ENCODE results near the gene CASP8.

DNA sequence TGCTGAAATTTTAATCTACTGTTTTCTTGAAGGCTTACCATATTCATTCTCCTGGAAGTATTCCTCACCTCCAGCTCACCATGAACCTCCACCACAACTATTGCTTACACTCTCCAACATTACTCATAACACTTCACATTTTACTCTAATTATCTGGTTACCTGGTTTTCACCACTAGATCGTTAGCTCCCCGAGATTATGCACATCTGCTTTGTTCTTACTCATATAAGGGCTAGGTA is 110.2 kb downstream of the SATB2 start:
- RRBS, result no CpG with 5 or more reads among the region's 2 CpGs

DNA sequence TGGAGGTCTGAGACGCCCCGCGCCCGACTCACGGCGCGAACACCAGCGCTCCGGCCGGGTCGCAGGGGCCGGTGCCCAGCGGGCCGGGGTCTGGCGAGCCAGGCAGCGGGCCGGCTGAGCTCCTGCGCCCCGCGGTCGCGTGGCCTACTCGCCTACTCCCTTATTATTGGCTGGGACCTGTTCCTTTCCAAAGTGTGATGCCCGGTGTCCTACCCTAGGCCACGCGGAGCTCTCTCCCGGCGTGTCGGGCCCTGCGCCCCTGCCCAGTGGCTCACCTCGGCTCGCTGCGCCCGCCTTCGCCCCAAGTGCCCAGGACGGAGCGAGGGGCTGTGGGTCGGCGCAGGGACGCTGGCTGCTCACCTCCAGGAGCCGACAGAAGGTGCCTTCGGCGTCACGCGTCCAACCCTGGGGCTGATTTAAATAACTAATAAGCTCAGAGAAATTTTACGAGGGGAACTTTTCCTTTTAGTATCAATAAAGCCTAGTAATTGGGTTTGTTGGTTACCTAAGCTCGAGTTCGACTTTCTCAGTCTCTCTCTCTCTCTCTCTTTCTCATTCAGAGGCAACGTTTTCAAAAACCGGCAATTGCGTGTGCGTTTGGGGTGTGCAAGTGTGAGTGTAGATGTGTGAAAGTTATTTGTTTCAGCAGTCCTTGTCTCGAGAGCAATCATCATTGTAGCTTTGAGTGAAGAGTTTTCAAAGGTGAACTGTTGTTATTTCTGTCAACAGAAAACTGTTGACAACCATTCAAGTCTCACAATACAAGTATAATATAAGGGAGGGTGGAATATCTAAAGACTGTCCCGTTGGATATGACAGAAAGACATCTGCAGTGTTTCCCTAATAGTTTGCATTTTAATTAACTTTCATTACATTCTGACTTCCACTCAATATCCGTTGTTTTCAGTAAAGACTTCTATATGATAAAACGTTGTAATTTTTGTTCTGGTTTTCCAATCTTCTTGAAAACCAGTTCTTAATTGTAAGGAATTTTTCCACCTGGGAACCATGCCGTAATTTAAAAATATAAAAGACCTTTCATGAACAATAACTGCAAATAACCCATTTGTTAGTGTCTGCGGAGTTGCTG is 7.2 kb upstream of the SATB2 start:
- RRBS, result 2% methylated on average over 10 of the region's 58 CpGs

GRCh38 chr2:199467012-199467515 is 9.3 kb upstream of the SATB2 start:
- RRBS, result 13% methylated on average over 11 of the region's 21 CpGs

GRCh38 chr2:199468152-199469045 is 10.7 kb upstream of the SATB2 start:
- RRBS, result 16% methylated on average over 9 of the region's 29 CpGs

DNA sequence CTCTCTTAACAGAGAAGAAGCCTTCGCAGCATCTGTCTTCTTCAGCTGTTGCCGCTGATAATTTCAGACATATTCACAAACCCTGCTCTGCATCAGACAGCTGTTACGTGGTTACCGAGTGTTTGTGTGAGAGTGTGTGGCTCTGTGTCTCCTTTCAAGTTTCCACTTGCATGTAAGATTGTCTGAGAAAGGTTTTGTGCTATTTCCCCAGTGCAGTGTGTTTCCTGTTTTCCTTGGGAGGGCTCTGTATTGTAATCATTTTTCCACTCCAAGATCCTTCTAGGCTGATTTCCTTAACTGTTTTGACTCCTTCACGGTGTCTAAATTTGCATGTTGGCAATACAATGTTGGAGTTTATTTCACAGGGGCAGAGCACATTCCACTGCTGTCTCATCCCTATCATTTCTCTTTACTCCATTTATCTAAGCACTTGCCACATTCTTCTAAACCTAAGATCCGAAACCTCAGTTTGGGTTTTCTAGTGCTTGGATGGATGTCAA is 32.9 kb downstream of the MAIP1 start:
- RRBS, result no CpG with 5 or more reads among the region's 6 CpGs

DNA sequence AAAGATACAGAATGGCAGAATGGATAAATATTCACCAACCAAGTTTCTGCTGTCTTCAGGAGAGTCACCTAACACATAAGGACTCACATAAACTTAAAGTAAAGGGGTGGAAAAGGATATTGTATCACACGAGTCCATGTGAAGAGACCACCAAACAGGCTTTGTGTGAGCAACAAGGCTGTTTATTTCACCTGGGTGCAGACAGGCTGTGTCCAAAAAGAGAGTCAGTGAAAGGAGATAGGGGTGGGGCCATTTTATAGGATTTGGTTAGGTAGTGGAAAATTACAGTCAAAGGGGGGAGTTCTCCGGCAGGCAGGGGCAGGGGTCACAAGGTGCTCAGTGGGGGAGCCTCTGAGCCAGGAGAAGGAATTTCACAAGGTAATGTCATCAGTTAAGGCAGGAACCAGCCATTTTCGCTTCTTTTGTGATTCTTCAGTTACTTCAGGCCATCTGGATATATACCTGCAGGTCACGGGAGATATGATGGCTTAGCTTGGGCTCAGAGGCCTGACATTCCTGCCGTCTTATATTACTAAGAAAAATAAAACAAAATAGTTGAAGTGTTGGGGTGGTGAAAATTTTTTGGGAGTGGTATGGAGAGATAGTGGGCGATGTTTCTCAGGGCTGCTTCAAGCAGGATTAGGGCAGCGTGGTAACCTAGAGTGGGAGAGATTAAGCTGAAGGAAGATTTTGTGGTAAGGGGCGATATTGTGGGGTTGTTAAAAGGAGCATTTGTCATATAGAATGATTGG is 104.6 kb upstream of the SPATS2L start:
- RRBS, result no CpG with 5 or more reads among the region's 8 CpGs

GRCh38 chr2:200378467-200379433 is 72.3 kb downstream of the SPATS2L start:
- RRBS, result no CpG with 5 or more reads among the region's 12 CpGs

DNA sequence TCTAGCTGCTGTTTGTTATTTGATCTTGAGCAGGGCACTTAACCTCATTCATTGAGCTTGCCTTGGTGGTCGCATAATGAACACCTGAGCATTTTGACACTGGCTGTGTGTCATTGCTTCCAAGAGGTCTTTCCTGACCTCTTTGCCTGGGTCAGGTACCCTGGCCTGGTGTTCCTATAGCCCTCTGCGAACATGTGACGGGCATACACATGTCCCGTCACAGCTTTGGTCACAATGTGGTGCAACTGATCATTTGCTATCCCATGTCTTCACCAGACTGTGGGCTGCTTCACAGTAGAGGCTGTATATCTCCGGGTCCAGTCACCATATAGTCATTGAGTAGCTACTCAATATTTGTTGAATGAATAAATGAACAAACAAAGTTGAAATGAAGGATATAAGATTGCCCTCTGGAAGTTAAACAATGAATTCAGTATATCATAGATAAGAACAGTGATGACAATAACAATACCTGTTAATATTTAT is 16.7 kb downstream of the AOX1 start:
- RRBS, result no CpG with 5 or more reads among the region's 5 CpGs

DNA sequence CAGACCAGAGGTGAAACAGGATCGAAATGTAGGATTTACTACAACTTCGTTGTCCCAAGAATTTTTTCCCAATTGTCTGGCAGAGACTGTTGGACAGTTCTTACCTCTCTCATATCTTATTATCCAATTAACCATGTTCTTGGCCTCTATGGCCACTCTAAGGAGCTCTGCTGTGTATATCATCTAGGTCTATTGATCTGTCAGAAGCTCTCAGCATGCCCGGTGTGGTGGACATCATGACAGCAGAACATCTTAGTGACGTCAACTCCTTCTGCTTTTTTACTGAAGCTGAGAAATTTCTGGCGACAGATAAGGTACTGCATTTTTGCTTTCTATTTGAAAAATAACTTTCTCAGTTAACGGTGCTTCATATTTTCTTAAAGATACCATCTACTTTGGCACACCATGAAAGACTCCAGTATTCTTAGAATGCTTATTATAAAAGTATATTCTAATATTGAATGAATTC is 35.2 kb downstream of the AOX1 start:
- RRBS, result no CpG with 5 or more reads among the region's 6 CpGs

DNA sequence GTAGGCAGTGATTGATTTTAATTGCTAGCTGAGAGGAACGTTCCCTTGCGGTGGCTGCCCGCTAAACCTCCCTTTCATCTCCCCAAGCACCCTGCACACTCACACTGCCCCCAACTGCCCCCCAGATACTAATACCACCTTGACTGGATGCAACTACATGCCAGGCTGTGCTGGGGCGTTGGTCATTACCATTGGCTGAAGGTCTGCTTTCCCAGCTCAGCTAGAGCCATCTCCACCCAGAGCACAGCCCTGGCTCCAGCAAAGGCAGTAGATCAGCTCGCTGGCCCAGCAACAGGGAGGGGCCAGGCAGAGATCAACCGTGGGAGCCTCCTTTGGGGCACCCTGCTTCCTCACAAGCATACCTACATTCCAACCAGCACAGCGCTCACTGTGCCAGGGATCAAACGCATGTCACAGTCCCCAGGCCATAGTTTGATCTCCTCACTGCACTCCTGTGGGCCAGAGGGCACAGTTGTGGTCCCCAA is 70.3 kb upstream of the BZW1 start:
- RRBS, result no CpG with 5 or more reads among the region's 8 CpGs

DNA sequence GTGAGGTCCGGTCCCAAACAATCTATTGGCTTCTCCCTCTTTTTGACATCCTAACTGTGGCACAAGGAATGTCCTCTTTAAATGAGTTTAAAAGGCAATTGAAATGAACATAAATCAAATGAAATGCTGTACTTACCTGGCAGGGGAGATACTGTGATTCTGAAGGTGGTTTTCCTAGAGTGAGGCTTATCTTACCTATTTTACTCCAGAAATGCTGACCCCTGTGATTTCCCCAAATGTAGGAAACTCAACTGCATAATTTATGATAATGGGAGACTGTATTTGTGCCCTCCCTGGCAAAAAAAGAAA is 36.3 kb upstream of the BZW1 start:
- RRBS, result no CpG with 5 or more reads among the region's 1 CpG

DNA sequence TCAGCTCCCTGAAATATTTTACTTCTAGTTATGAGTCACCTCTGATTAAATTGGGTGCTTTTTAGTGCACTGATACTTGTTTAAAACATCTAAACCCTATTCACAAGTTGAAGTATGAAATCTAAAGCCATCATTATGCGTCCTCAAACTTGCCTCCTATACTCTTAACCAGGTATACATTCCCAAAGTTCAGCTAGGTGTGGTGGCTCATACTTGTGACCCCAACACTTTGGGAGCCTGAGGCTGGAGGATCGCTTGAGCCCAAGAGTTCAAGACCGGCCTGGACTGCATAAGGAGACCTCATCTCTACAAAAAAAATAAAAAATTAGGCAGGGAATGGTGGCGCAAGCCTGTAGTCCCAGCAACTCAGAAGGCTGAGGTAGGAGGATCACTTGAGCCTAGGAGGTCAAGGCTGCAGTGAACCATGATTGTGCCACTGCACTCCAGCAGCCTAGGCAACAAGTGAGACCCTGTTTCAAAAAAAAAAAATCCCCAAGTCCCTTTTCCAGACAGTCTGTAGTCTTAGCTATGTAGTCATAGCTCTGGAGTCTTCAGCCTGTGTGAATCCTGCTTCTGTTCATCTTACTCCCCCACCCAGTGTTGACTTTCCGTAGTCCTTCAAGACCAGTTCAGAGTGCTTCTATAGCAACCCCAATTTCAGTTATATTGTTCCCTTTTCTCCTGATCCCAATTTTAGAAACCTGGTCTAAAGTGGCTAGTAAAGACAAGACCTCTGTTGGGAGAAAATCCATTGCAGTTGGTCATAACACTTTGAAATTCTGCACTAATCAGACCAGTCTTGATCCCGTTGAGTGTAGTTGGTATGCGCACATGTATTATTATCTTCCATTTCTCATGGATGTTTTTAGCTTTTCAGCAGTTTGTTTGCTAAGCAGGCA is 8.7 kb downstream of the BZW1 start:
- RRBS, result no CpG with 5 or more reads among the region's 7 CpGs

DNA sequence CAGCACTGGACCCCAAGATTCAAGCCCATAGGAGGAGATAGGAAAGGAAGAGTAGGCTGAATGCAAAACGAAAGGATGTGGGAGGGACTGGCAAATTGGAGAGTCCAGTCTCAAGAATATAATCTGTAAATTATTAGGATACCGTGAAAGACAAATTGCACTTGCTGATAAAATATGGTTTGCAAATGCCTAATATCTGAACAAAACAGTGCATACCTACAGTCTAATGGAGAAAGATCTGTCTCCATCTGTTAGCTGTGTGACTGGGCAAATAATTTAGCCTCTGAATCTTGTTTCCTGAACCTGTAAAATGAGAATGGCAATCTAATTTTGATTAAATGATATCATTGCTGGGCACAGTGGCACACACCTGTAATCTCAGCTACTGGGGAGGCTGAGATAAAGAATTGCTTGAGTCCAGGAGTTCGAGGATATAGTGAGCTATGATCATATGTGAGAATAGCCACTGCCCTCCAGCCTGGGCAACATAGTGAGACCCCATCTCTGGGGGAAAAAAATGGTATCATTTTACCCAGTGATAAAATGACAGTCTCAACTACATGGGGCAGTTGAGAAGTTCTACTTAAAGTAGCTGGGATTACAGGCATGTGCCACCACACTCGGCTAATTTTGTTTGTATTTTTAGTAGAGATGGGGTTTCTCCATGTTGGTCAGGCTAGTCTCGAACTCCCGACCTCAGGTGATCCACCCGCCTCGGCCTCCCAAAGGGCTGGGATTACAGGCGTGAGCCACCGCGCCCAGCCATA is 16.8 kb downstream of the BZW1 start:
- RRBS, result no CpG with 5 or more reads among the region's 11 CpGs

DNA sequence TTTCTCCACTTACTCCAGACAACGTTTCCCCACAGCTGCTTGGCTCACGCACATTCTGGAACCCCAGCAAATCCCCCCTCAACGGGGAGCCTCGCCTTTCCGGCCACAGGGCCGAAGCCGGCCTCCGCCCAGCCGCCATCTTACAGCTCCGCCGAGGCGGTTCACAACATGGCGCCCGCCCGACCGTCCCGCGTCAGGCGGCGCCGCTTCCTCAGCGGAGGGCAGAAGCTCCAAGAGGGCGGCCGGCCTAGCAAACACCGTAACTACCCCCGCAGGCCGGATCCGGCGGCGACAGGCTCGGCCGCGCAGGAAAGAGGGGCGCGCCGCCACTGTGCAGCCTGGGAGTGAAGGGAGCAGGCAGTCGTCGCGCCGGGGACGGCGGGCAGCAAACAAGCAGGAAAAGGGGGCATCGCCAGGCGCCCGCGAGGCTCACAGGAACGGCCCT is 348 bp downstream of the CLK1 start:
- RRBS, result under 1% methylated on average over 10 of the region's 47 CpGs

GRCh38 chr2:200910768-200911377 is 21.7 kb downstream of the NIF3L1 start:
- RRBS, result no CpG with 5 or more reads among the region's 5 CpGs

DNA sequence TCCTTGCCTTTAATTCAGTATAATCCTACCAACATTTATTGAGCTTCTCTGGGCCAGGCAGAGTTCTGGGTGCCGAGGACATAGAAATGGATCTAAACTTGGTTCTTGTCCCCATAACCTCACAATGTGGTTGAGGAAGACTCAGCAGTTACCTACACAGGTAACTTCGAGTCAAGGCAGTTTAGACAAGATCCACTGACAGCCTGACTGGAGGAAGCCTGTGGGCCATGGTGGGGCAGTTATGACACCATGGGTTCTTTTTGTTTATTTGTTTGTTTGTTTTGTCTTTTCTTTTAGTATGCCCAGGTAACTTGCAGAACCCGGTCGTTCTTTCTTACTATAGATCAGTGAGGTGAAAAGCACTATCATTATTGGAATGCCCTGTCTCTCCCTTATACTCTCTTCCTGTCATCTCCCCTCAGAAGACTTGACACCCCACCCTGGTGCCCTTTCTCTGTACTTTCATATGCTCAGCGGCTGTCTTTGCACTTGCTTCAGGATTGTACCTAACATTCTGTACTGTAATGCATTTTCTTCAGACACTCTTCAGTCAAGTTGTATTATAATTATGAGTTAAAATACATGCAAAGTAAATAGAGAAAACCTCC is 3.3 kb downstream of the CFLAR start:
- RRBS, result no CpG with 5 or more reads among the region's 5 CpGs

- RRBS, result no CpG with 5 or more reads among the region's 19 CpGs
These were observed 22.0 kb downstream of the CFLAR start for GRCh38 chr2:201137852-201138491.

DNA sequence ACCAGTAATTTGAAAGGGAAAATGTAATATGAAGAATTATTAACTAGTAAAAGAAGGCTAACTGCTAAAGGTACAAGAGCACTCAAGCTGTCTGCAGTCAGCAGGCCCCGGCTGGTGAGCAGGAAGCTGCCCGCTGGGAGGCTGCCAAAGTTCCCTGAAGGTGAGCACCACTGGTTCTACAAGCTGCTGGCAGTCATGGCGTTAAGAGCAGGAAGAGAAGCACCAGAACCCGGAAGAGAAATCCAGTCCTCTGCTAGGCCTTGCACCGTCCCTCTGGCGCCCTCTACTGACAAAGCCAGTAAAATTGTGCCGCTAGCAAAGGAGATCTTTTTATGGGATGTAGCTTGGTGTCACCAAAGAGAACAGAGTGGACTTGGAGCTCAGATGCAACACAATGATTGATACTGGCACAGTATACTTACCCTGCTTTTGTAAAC is 28.2 kb upstream of the CASP8 start:
- RRBS, result no CpG with 5 or more reads among the region's 7 CpGs

- RRBS, result no CpG with 5 or more reads among the region's 7 CpGs
These were observed 5.9 kb upstream of the CASP8 start for GRCh38 chr2:201254123-201255055.

DNA sequence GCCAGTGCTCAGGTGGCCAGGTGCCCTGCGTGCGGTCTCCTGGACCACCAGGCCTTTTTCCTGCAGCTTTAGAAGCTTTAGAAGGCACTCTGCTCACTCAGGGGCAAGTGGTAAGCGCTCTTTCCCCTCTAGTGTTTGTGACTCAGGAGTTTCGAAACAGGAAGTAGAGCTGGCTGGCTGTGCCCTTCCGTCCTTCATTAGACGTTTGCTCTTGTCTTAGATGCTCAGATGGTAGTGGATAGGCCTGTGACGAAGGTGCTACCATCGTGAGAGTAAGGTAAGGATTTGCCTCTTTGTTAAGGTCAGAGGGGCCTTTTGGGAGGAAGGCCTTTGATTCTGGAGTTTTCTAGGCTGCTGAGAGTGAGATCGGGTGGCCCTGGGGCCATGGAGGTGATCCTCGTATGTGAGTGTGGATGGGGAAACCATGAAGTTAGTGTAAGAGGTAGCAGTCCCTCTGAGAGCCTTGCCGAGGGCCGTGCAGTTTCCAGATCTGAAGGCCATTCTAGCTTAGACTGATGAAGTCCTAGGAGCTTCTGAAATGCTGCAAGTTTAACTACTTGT is at the start of gene CASP8:
Gene CASP8 (plus strand): TSS at position 200 of the 561 bp plus-strand sequence.
- RRBS, result no CpG with 5 or more reads among the region's 12 CpGs

Measured in iris pigment epithelial cell (primary cell).